Lower leg skin (tissue), 2 donors: ENCODE measurements around a stretch of chr3.

GRCh38 chr3:188212052-188213005, 58.4 kb downstream of the LPP start:
- PRO-cap, result bidirectional peak, plus-strand start at chr3:188212712, minus-strand start at chr3:188212532; unidirectional peak, plus-strand start at chr3:188212896
- RAMPAGE, long total RNA, 2 experiments, result no peak in any of the 2 experiments

DNA sequence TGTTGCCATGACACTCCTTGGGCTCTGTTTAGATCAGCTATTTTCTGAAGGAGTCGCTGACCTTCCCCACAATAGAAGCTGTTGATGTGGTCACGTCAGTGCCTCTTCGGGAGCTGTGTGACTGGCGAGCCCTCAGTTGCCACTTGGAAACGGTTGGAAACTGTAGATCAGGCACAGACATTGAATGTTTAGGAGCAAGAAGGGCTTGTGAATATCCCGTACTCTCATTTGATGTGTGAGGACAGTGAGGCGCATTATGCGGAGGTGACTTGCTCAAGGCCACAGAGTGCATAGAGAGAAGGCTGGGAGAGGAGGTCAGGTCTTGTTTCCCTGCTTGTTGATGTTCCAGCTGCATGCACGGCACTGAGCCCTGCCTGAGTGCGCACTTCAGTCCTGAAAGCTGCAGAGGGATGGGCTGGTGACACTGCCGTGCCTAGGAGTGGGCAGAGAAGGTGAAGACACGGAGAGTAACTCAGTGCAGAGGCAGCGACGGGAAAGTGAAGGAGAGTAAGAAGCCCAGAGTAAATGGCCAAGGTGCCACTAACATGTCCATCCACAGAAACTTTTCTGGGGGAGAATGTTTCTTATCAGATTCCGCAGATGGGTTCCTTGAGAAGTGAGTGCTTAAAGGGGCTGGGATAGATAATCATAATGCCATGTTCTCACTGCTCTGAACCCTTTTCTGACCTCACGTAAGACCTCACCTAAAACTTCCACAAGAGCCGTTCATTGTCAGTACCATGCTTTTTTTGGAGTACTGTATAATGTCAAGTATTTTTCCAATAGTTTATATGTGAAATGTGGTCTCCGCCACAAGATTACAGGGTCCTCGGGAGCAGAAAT, 198.6 kb downstream of the LPP start:
- PRO-cap, result no peak
- RAMPAGE, long total RNA, 2 experiments, result start-site peak on the plus strand in 1 of 2 experiments, centred at position 174 of the sequence, 17 reads per replicate

DNA sequence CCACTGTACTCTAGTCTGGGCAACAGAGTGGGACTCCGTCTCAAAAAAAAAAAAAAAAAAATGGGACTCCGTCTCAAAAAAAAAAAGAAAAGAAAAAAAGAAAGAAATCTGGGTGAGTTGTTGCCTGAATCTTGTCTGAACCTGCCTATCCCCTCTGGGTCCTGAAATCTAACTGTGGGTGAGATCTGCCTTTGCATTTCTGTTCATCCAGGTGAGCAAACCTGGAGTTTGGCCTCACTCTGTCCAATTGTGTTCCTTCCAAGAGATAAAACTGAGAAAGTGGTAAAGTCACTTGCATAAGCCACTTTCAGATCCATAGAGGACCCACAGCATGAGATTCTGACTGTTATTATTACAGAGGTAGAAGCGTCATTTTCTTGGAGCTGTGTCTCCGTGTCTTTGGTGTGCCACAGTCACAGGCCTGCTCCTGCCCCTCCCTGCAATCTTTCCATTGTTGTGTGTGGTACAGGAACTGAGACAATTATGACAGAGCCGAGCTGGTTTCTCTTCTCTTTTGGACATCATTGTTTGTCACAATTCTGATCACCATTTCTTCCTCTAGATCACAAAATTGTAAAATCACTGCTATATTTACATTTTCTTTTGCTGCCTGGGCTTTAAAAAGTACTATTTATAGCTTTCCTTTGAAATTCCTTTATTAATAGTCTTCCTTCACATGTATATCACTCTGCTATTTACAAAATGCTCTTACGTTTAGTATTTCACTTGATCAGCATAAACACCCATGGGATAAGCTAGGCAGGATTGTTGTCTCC, 236.0 kb downstream of the LPP start:
- PRO-cap, result no peak
- RAMPAGE, long total RNA, 2 experiments, result no peak in any of the 2 experiments

DNA sequence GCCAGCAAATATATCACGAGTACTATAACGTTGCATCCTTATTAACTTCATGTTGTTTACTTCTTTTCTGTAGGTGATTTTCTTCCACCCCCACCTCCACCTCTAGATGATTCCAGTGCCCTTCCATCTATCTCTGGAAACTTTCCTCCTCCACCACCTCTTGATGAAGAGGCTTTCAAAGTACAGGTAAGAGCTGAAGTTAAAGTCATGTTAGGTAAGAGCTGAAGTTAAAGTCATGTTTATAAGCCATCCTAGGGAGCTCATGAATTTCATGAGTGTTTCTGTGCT, 330.5 kb downstream of the LPP start:
- PRO-cap, result no peak
- RAMPAGE, long total RNA, 2 experiments, result no peak in any of the 2 experiments

DNA sequence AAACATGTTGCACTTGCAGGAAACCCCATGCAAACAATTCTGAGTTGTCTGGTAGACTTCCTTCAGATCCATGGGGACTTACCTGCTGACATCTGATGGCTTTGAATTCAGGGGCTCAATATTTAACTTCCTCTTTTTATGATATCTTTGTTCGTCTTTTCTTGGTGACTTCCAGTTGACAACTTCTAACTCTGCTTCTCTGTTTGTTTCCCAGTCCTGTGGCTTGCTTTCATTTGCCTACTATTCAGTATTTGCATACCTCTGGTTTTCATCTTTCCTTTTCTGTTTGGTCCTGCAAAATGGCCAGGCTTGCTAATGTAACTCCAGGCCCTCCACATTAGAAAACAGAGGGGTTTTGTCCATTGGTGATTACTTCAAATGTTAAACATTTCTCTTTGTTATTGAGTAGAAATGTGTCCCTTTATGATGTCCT, 335.7 kb downstream of the LPP start:
- PRO-cap, result no peak
- RAMPAGE, long total RNA, 2 experiments, result no peak in any of the 2 experiments

DNA sequence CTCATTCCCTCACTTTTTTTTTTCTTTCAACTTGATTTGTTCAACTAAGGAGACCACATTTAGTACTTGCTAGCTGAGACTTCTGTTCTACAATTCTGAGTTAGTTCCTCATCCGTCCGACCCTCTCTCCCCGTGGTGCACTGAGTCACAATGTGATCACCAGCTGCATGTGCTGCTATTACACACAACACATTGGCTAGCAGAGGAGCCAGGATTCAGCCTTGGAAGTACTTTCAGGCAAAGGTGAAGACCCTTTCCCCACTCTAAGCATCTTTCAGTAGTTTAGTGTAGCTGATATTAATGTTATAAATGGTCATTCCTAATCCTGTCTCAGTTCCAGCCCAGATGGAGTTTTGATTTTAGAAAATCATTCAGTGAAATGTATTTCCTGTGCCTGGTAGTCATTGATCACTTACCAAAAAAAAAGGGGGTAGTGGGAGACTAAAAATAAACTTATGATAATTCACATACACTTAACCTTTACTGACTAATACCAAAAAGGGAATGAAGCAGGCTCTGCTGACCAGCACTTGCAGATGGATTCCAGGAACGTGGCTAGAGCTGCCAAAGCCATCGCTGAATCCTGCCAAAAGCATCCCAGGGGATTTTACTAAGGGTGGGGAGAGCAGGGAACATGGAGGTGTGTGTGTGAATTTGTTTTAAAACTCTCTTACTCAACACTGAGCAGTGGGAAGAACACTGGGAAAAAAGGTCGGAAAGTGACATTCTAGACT, 424.8 kb downstream of the LPP start:
- PRO-cap, result no peak
- RAMPAGE, long total RNA, 2 experiments, result no peak in any of the 2 experiments

DNA sequence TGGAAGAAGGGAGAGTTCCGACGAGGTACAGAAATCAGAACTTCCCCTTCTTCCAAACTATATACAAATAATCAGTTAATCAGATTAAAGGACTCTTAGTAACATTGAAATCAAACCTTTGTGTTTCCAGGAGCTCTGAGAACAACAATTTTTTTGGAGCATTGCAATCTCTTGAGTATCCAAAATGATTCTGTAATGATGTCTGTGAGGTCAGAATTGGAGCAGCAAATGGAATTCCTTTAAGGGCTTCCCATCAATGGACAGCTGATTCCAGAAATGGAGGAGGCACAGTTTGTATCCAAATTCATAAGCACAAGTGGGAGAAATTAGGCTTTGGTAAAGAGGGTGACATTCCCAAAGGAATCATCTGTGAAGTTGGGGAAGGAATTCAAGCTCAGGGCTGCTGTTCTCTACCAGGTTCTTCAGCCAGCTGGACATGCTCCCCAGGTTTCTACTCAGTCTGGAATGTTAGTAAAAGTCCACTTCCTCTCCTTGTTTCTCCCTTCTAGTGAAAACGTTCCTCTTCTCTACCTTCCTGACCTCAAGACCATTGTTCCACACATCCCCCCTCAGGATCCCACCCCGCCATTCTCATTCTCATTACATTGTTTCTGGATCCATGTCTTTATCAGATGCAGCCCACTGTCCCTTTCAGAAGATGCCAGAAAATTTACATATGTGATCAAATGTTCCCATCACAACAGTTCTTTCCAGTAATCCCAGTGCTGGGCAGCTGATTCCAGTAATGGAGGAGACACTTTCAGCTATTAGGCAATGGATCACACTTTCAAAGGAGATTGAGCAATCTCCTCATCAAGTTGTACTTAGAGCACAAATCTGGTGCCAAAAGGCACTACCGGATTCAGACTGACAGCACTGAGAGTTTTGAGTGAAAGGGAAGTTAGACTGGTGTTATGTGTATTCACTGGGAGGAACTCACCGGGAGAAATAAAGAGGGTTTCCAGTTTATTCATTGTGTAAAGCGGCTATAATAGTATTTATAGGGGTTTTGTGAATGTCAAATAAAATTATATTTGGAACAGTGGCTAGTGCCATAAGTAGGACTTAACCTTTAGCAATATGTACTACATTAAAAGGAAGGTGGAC, 391.3 kb upstream of the TPRG1 start:
- PRO-cap, result unidirectional peak, plus-strand start at position 853 of the sequence
- RAMPAGE, long total RNA, 2 experiments, result no peak in any of the 2 experiments

GRCh38 chr3:188788332-188788901, 383.4 kb upstream of the TPRG1 start:
- PRO-cap, result no peak
- RAMPAGE, long total RNA, 2 experiments, result no peak in any of the 2 experiments

DNA sequence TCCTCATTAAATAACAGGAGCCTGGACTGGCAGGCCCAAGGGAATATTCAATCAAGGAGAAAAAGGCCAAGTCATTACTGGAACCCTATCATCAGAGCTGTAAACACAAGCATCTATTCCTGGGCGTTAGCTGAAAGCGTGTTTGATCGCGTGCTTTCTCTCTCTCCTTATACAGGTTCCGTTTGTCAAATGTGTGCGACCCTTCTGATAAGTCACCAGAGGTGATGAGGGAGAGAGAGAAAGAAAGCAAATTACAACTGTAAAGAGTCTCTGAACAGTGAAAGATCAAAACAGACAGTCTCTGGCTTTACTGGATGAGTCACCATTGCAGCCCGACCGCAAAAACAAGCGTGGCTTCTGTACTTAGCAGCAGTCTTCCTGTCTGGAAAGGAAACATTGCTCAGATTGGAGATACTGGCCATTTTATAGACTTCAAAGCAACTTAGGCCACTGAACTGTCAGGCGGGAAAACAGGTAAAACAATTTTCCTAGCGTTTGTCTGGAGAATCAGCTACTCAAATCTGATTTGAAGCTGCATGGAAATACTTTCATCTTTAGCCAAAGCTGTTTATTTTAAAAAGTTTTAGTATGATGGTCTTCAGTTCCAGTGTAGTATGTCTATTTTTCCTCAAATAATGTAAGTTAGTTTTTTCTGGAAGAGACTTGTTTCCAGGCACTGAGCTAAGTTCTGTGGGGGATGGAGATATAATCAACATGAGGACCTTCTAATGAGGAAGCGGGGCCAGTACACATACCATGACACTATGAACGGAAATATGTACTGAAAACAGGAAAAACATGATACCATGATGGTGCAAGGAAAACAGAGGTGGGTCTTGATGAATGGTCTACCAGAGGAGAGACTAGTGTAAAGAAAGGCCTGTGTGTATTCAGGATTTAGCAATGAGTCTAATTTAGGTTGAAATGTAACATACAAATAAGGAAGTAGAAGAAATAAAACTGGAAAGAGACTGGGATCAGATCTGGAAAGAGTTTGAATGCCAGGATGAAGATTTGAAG, 39.2 kb upstream of the TPRG1 start:
- PRO-cap, result no peak
- RAMPAGE, long total RNA, 2 experiments, result no peak in any of the 2 experiments

DNA sequence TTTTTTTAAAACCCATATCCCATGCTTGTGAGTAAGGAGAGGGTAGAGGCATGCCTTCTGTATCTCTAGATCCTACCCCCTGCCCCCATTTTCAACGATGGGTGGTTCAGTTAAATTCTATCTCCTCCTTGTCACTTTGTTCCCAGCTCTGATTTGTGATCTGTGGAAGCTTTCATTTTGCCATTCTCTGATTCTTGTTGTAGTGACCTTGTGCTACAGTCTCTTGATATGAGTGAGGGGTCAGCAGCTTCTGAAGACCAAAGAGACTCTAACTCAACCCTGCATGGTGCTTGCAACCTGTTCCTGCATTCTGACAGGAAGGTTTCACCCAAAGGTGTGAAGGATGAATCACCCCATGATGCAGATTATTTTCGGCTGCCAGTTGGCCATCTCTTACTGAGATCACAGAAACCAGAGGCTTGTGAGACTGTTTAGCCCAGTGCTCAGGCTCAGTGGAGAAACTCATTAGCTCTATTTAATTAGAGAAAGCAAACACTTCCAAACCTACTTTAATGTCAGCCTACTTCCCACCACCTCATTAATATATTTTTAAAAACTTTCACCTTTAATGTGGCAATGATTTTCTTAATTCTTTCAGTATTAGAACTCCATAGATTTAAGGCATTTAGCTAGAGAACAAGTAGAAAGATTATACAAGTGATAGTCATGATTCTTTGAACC, 29.3 kb upstream of the TPRG1 start:
- PRO-cap, result unidirectional peak, plus-strand start at position 439 of the sequence
- RAMPAGE, long total RNA, 2 experiments, result no peak in any of the 2 experiments

- PRO-cap, result no peak
- RAMPAGE, long total RNA, 2 experiments, result no peak in any of the 2 experiments
Observed at GRCh38 chr3:190053866-190054760, 66.6 kb downstream of the P3H2 start.

GRCh38 chr3:190076819-190077784, 43.6 kb downstream of the P3H2 start:
- PRO-cap, result no peak
- RAMPAGE, long total RNA, 2 experiments, result no peak in any of the 2 experiments

DNA sequence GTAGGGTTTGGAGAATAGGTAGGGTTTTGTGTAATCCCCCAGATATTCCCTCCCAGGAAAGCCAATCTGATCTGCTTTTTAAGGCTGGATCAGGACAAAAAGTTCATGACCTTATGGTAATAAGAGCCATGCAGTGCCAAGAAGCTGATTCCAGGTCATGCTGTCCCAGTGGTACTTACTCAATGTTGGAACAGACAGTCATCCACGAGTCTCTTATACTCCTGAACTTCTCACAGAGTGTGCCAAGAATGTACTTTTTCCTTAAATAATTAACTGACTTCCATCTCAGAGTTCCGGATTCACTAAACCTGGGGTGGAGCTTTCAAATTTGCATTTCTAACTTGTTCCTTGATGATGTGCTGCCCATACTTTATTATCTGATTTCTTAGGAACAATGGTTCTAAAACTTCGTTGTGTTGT, 3.3 kb upstream of the P3H2 start:
- PRO-cap, result no peak
- RAMPAGE, long total RNA, 2 experiments, result no peak in any of the 2 experiments

GRCh38 chr3:190307234-190307821, 14.9 kb downstream of the CLDN1 start:
- PRO-cap, result no peak
- RAMPAGE, long total RNA, 2 experiments, result no peak in any of the 2 experiments

DNA sequence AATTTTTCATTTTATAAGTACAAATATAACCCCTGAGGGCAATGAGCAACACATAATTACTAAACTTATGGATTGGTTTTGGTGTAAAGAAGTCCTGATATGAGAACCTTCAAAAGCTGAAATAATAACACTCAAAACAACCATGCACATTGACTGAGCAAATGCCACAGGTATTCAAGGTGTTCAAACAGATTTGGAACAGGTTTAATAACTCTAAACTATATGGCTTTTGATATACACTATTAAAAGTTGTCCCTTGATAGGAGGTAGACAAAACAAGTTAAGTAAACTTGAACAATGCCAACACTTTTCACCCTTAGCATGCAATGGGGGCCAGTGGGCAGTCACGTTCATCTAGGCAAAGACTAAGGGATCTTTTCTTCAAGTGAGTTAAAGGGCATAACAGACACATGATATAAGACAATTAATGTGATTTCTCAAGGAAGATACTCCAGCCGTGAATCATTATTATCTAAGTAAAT, 1.8 kb downstream of the CLDN1 start:
- PRO-cap, result no peak
- RAMPAGE, long total RNA, 2 experiments, result no peak in any of the 2 experiments

DNA sequence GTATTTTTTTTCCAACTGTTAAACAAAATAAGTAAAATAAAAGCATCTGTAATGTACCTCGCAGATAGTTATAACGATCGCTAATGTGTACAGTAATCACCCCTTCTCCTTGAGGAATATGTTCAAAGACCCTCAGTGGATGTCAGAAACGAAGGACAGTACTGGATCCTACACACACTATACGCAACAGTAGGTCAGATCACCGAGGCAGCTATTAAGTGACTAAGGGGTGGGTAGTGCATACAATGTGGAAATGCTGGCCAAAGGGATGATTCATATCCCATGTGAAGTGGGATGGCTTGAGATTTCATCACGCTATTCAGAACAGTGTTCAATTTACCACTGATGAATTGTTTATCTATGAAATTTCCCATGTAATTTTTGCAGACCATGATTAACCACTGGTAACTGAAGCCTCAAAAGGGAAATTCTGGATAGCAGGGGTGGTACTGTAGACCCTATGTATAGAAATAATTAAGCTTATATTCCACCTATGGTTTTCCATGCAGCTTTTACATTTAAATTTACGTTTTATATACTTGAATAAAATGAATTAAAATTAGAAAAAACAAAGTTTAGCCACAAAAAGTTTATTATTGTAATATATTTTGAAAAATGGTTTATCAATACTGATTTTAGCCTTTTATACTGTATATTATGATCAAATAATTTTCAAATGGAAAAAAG, 1.5 kb upstream of the CLDN16 start:
- PRO-cap, result no peak
- RAMPAGE, long total RNA, 2 experiments, result no peak in any of the 2 experiments

DNA sequence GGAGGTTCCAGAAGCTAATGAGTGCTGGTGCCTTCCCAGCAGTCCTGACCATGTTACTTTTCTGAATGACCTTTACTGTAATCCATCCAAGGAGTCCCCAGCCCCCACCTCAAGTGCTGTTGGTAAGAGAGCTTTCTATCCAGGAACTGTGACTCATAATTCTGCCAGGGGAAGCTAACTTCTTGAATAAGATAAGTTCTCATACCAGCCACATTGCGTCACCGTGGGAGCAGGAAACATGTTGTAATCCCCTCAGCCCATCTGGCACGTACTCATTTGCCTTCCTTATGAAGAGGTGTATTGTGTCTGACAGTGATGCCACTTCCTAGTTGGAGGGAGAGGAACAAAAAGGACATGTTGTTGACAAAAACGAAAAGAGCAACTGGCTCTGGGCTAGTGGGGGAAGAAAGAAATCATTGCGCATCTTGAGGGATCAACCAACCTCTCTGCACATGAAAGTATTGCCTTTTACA, 52.5 kb downstream of the IL1RAP start:
- PRO-cap, result no peak
- RAMPAGE, long total RNA, 2 experiments, result no peak in any of the 2 experiments

GRCh38 chr3:190720837-190721036, 141.8 kb downstream of the GMNC start:
- PRO-cap, result no peak
- RAMPAGE, long total RNA, 2 experiments, result no peak in any of the 2 experiments

GRCh38 chr3:191215655-191215948, 16.6 kb downstream of the OSTN start:
- PRO-cap, result no peak
- RAMPAGE, long total RNA, 2 experiments, result no peak in any of the 2 experiments

DNA sequence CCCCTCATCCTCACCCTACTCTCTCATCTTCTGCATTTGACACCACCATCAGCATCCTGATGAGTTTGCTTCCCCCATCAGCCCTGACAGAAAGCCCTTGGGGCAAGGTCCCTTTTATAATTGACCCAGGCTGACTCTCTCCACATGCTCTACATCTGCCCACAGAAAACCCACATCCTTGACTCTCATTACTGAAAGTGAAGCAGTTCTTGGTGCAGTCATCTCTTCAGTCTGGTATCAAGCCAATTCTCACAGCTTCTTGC, 36.5 kb downstream of the OSTN start:
- PRO-cap, result no peak
- RAMPAGE, long total RNA, 2 experiments, result no peak in any of the 2 experiments